K562 (cell line): Measurements from ENCODE around the genes PCDH20 and ENSG00000237378.

GRCh38 chr13:60163197-60163697, 481 bp downstream of the DIAPH3 start:
- RAMPAGE, long total RNA, result no peak
- RRBS, result 1% methylated on average over 3 of the region's 21 CpGs
PRO-cap:
- standard, result bidirectional peak, plus-strand start at chr13:60163608, minus-strand start at chr13:60163478
- CoPRO, capped RNA only, 2 experiments, result no peak in any of the 2 experiments
- CoPRO, capped and uncapped RNA, 2 experiments, result no peak in any of the 2 experiments
- CoPRO, uncapped RNA only, 2 experiments, result no peak in any of the 2 experiments
CAGE:
- cytosol, long polyA plus RNA, result no peak
- long polyA plus RNA, result no peak
- nucleolus, long total RNA, result no peak
- nucleus, long polyA plus RNA, result no peak

- RAMPAGE, long total RNA, result no peak
- RRBS, result no CpG with 5 or more reads among the region's 12 CpGs
PRO-cap:
- standard, result unidirectional peak, minus-strand start at chr13:60583279
- CoPRO, capped RNA only, 2 experiments, result no peak in any of the 2 experiments
- CoPRO, capped and uncapped RNA, 2 experiments, result no peak in any of the 2 experiments
- CoPRO, uncapped RNA only, 2 experiments, result no peak in any of the 2 experiments
CAGE:
- cytosol, long polyA plus RNA, result no peak
- long polyA plus RNA, result no peak
- nucleolus, long total RNA, result no peak
- nucleus, long polyA plus RNA, result no peak
These were observed 186.4 kb downstream of the TDRD3 start for GRCh38 chr13:60583116-60584132.

DNA sequence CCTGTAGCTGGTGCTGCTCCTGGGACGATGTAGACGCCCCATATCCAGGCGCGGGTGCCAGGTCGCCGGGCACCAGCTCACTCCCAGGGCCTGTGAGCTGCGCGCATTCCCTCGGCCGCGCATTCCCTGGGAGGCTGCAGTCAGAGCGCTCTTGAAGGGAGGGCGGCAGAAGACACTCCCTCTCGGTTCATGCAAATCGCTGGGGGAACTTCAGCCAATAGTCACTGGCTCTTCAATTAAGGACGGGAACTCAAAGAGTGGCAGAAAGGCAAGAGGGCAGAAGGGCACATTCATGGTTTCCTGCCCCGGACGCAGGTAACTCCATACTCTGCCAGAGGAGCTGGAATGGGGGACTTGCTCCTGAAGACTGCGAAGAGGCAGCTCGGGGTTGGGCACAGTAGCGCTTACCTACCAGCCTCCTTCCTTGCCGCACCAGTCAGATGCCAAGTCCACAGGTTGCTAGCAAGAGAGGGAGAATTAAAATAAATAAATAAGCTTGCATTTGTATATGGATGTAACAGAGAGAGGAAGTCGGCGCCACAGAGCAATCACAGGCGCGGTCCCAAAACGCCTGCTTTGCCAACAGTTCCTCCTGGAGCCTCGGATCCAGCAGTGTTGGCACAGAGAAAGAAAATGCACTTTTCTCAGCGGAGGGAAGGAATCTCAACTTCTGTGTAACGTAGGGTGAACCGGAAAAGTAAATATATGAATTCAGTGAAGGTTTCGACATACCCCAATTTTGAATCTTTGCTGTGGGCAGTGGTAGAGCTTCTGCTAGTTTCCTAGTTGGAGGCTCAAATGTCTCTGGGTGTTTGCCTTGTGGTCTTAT, at the start of gene PCDH20:
Gene PCDH20 (minus strand): TSS at position 814 of the 829 bp plus-strand sequence.
- RAMPAGE, long total RNA, result no peak
- RRBS, result under 1% methylated on average over 6 of the region's 32 CpGs
PRO-cap:
- standard, result no peak
- CoPRO, capped RNA only, 2 experiments, result no peak in any of the 2 experiments
- CoPRO, capped and uncapped RNA, 2 experiments, result no peak in any of the 2 experiments
- CoPRO, uncapped RNA only, 2 experiments, result no peak in any of the 2 experiments
CAGE:
- cytosol, long polyA plus RNA, result no peak
- long polyA plus RNA, result no peak
- nucleolus, long total RNA, result no peak
- nucleus, long polyA plus RNA, result no peak

GRCh38 chr13:63746434-63746862, at the start of gene ENSG00000237378:
Gene ENSG00000237378 (plus strand): TSS chr13:63746741.
- RAMPAGE, long total RNA, result no peak
- RRBS, result no CpG with 5 or more reads among the region's 3 CpGs
PRO-cap:
- standard, result no peak
- CoPRO, capped RNA only, 2 experiments, result no peak in any of the 2 experiments
- CoPRO, capped and uncapped RNA, 2 experiments, result no peak in any of the 2 experiments
- CoPRO, uncapped RNA only, 2 experiments, result no peak in any of the 2 experiments
CAGE:
- cytosol, long polyA plus RNA, result no peak
- long polyA plus RNA, result no peak
- nucleolus, long total RNA, result no peak
- nucleus, long polyA plus RNA, result no peak

GRCh38 chr13:64827548-64827747, 994.6 kb upstream of the ENSG00000285566 start:
- RAMPAGE, long total RNA, result no peak
PRO-cap:
- standard, result no peak
- CoPRO, capped RNA only, 2 experiments, result no peak in any of the 2 experiments
- CoPRO, capped and uncapped RNA, 2 experiments, result no peak in any of the 2 experiments
- CoPRO, uncapped RNA only, 2 experiments, result no peak in any of the 2 experiments
CAGE:
- cytosol, long polyA plus RNA, result no peak
- long polyA plus RNA, result no peak
- nucleolus, long total RNA, result no peak
- nucleus, long polyA plus RNA, result no peak

DNA sequence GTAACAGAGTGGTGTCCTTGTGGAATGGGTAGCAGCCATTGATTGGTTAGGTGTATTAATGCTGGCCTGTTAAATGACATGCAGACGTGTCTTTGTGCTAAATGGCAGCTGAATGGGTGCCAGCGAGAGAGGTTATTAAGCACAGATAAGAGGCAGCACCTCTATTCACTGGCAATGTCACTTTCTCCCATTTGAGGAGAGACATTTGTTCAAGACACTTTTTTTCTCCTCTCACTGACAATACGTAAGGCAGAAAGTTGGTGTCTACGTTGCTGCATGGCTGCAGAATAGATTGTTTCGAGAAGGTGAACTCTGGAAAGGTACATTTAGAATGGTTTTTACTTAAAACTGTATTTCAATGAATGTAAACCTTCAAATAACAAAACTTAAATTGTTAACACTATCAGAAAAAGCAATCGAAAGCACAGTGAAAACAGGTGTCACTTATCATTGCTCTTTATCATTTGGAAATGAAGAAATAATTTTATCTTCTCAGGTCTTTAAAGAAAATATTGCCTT, 1289.2 kb downstream of the PCDH9 start:
- RAMPAGE, long total RNA, result no peak
- RRBS, result no CpG with 5 or more reads among the region's 6 CpGs
PRO-cap:
- standard, result no peak
- CoPRO, capped RNA only, 2 experiments, result no peak in any of the 2 experiments
- CoPRO, capped and uncapped RNA, 2 experiments, result no peak in any of the 2 experiments
- CoPRO, uncapped RNA only, 2 experiments, result no peak in any of the 2 experiments
CAGE:
- cytosol, long polyA plus RNA, result no peak
- long polyA plus RNA, result no peak
- nucleolus, long total RNA, result no peak
- nucleus, long polyA plus RNA, result no peak

DNA sequence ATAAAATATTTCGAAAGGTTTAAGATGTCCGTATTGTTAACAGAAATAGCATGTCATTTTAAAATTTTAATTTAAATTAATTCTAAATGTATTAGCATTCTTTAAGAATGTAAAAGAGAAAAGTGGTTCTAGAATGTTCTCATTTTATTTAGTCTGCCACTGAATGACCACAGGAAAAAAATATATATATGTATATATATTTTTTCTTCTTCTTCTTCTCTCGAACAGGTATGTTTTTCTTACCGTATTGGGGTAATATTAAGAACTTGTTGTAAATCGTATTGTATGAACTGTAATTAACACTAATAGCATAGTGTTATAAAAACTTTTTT, 405.2 kb downstream of the PCDH9 start:
- RAMPAGE, long total RNA, result no peak
- RRBS, result no CpG with 5 or more reads among the region's 5 CpGs
PRO-cap:
- standard, result no peak
- CoPRO, capped RNA only, 2 experiments, result no peak in any of the 2 experiments
- CoPRO, capped and uncapped RNA, 2 experiments, result no peak in any of the 2 experiments
- CoPRO, uncapped RNA only, 2 experiments, result no peak in any of the 2 experiments
CAGE:
- cytosol, long polyA plus RNA, result no peak
- long polyA plus RNA, result no peak
- nucleolus, long total RNA, result no peak
- nucleus, long polyA plus RNA, result no peak

DNA sequence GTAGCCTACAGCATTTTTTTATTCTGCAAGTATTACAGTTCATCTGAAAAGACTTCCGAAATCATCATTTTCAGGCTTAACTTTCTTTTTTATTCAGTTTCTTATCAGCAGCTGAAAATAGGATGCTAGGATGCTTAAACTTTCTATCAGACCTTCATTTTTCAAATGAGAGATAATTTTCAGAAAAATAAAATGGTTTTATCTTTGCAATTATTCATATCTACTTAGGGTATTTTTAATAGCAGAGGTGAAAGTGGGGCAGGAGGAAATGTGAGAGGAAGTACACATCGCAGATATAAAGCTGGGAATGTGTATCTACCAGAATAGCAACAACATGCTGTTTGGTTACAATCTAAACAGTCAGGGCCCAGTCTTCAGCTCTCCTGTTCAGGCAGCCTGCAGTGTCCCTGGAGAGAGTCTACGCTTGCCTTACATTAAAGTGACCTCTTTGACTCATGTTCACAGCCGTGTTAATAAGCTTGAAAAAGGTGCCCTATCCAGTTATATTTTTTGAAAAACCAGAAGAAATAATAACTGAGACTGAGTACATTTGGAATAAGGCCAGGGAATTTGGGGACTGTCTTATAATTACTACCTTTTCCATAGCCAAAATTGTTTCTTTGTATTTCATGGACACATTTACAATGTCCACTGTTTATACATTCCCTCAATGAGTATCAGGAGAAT, 82.9 kb downstream of the PCDH9 start:
- RAMPAGE, long total RNA, result no peak
- RRBS, result no CpG with 5 or more reads among the region's 4 CpGs
PRO-cap:
- standard, result no peak
- CoPRO, capped RNA only, 2 experiments, result no peak in any of the 2 experiments
- CoPRO, capped and uncapped RNA, 2 experiments, result no peak in any of the 2 experiments
- CoPRO, uncapped RNA only, 2 experiments, result no peak in any of the 2 experiments
CAGE:
- cytosol, long polyA plus RNA, result no peak
- long polyA plus RNA, result no peak
- nucleolus, long total RNA, result no peak
- nucleus, long polyA plus RNA, result no peak

DNA sequence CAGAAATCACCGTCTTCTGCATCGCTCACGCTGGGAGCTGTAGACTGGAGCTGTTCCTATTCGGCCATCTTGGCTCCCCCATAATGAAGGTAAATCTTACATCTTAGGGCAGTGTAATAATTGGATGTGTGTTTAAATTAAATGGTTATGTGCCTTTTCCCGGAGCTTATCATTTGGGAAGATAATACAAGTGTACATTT, 456.0 kb upstream of the PCDH9 start:
- RAMPAGE, long total RNA, result no peak
- RRBS, result no CpG with 5 or more reads among the region's 5 CpGs
PRO-cap:
- standard, result no peak
- CoPRO, capped RNA only, 2 experiments, result no peak in any of the 2 experiments
- CoPRO, capped and uncapped RNA, 2 experiments, result no peak in any of the 2 experiments
- CoPRO, uncapped RNA only, 2 experiments, result no peak in any of the 2 experiments
CAGE:
- cytosol, long polyA plus RNA, result no peak
- long polyA plus RNA, result no peak
- nucleolus, long total RNA, result no peak
- nucleus, long polyA plus RNA, result no peak

DNA sequence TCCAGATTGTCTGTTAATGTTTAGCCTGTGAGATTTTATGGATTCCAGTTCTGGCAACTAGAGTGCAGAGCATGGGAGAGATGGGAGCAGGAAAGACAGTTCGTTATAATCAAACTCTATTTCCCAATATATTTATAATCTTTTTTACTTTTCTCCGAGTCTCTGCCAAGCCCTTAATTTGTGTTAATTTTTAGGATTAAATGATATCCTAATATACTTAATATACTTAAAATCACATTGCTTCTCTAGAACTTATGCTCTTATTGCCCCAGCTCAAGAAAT, 272.7 kb upstream of the KLHL1 start:
- RAMPAGE, long total RNA, result no peak
- RRBS, result no CpG with 5 or more reads among the region's 2 CpGs
PRO-cap:
- standard, result no peak
- CoPRO, capped RNA only, 2 experiments, result no peak in any of the 2 experiments
- CoPRO, capped and uncapped RNA, 2 experiments, result no peak in any of the 2 experiments
- CoPRO, uncapped RNA only, 2 experiments, result no peak in any of the 2 experiments
CAGE:
- cytosol, long polyA plus RNA, result no peak
- long polyA plus RNA, result no peak
- nucleolus, long total RNA, result no peak
- nucleus, long polyA plus RNA, result no peak

- RAMPAGE, long total RNA, result no peak
- RRBS, result no CpG with 5 or more reads among the region's 4 CpGs
PRO-cap:
- standard, result no peak
- CoPRO, capped RNA only, 2 experiments, result no peak in any of the 2 experiments
- CoPRO, capped and uncapped RNA, 2 experiments, result no peak in any of the 2 experiments
- CoPRO, uncapped RNA only, 2 experiments, result no peak in any of the 2 experiments
CAGE:
- cytosol, long polyA plus RNA, result no peak
- long polyA plus RNA, result no peak
- nucleolus, long total RNA, result no peak
- nucleus, long polyA plus RNA, result no peak
These were observed 391.4 kb downstream of the DACH1 start for GRCh38 chr13:71475617-71476055.

GRCh38 chr13:71488756-71489383, 378.1 kb downstream of the DACH1 start:
- RAMPAGE, long total RNA, result no peak
- RRBS, result no CpG with 5 or more reads among the region's 4 CpGs
PRO-cap:
- standard, result no peak
- CoPRO, capped RNA only, 2 experiments, result no peak in any of the 2 experiments
- CoPRO, capped and uncapped RNA, 2 experiments, result no peak in any of the 2 experiments
- CoPRO, uncapped RNA only, 2 experiments, result no peak in any of the 2 experiments
CAGE:
- cytosol, long polyA plus RNA, result no peak
- long polyA plus RNA, result no peak
- nucleolus, long total RNA, result no peak
- nucleus, long polyA plus RNA, result no peak

GRCh38 chr13:71632663-71633224, 234.3 kb downstream of the DACH1 start:
- RAMPAGE, long total RNA, result no peak
- RRBS, result no CpG with 5 or more reads among the region's 1 CpG
PRO-cap:
- standard, result no peak
- CoPRO, capped RNA only, 2 experiments, result no peak in any of the 2 experiments
- CoPRO, capped and uncapped RNA, 2 experiments, result no peak in any of the 2 experiments
- CoPRO, uncapped RNA only, 2 experiments, result no peak in any of the 2 experiments
CAGE:
- cytosol, long polyA plus RNA, result no peak
- long polyA plus RNA, result no peak
- nucleolus, long total RNA, result no peak
- nucleus, long polyA plus RNA, result no peak

- RAMPAGE, long total RNA, result no peak
- RRBS, result 7% methylated on average over 21 of the region's 66 CpGs
PRO-cap:
- standard, result no peak
- CoPRO, capped RNA only, 2 experiments, result no peak in any of the 2 experiments
- CoPRO, capped and uncapped RNA, 2 experiments, result no peak in any of the 2 experiments
- CoPRO, uncapped RNA only, 2 experiments, result no peak in any of the 2 experiments
CAGE:
- cytosol, long polyA plus RNA, result no peak
- long polyA plus RNA, result no peak
- nucleolus, long total RNA, result no peak
- nucleus, long polyA plus RNA, result no peak
These were observed 1.9 kb downstream of the DACH1 start for GRCh38 chr13:71864913-71865715.

DNA sequence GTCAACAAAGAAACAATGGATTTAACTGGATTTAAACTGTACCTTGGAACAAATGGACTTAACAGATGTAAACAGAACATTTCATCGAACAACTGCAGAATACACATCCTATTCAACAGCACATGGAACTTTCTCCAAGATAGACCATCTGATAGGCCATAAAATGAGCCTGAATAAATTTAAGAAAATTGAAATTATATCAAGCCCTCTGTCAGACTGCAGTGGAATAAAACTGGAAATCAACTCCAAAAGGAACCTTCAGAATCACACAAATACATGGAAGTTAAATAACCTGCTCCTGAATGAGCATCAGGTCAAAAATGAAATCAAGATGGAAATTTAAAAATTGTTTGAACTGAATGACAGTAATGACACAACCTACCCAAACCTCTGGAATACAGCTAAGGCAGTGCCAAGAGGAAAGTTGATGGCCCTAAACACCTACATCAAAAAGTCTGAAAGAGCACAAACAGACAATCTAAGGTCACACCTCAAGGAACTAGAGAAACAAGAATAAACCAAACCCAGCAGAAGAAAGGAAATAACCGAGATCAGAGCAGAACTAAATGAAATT, 116.1 kb downstream of the PIBF1 start:
- RAMPAGE, long total RNA, result no peak
- RRBS, result no CpG with 5 or more reads among the region's 2 CpGs
PRO-cap:
- standard, result no peak
- CoPRO, capped RNA only, 2 experiments, result no peak in any of the 2 experiments
- CoPRO, capped and uncapped RNA, 2 experiments, result no peak in any of the 2 experiments
- CoPRO, uncapped RNA only, 2 experiments, result no peak in any of the 2 experiments
CAGE:
- cytosol, long polyA plus RNA, result no peak
- long polyA plus RNA, result no peak
- nucleolus, long total RNA, result no peak
- nucleus, long polyA plus RNA, result no peak

DNA sequence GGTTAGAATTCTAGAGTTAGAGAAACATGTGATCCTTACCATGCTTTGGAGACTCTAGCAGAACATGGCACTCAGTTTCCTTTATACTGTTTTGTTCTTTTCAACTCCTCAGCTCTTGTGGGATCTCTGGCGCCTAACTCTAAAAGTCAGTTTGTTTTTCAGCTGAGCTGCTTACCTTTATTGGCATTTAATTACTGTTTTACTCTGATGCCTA, 87.5 kb upstream of the KLF5 start:
- RAMPAGE, long total RNA, result no peak
- RRBS, result no CpG with 5 or more reads among the region's 1 CpG
PRO-cap:
- standard, result no peak
- CoPRO, capped RNA only, 2 experiments, result no peak in any of the 2 experiments
- CoPRO, capped and uncapped RNA, 2 experiments, result no peak in any of the 2 experiments
- CoPRO, uncapped RNA only, 2 experiments, result no peak in any of the 2 experiments
CAGE:
- cytosol, long polyA plus RNA, result no peak
- long polyA plus RNA, result no peak
- nucleolus, long total RNA, result no peak
- nucleus, long polyA plus RNA, result no peak

DNA sequence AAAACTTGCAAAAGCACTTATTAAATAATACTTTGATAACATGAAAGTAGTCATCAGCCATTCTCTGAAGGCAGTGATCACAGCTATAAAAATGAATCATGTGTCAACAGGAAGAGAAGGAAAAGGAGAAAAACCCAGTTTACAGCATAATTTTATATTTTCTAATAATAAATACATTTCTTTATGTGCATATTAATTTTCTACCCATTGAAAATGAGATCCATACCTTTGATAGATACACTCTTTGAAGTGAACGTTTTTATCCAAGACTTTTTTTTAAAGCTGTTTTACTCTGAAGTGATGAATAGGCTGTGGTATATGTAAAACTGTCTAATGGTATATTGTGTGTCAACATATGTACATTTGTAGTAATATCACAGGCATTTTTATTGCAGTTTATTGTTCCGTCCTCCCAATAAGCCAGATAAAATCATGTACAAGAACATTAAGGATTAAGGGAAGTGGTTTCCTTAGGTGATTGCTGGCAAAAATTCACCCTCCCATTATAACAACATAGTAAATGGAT, 1.3 kb upstream of the KLF5 start:
- RAMPAGE, long total RNA, result no peak
- RRBS, result no CpG with 5 or more reads among the region's 2 CpGs
PRO-cap:
- standard, result no peak
- CoPRO, capped RNA only, 2 experiments, result no peak in any of the 2 experiments
- CoPRO, capped and uncapped RNA, 2 experiments, result no peak in any of the 2 experiments
- CoPRO, uncapped RNA only, 2 experiments, result no peak in any of the 2 experiments
CAGE:
- cytosol, long polyA plus RNA, result no peak
- long polyA plus RNA, result no peak
- nucleolus, long total RNA, result no peak
- nucleus, long polyA plus RNA, result no peak

DNA sequence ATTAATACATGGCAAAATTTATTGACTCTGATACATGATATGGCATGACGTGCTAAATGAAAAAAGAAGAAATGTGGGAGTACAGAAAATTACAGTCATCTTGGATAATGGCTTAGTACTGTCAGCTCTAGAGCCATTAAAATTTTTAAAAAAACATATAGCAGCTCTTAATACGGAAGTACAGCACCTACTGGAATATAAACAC, 4.5 kb downstream of the KLF5 start:
- RAMPAGE, long total RNA, result no peak
- RRBS, result no CpG with 5 or more reads among the region's 2 CpGs
PRO-cap:
- standard, result no peak
- CoPRO, capped RNA only, 2 experiments, result no peak in any of the 2 experiments
- CoPRO, capped and uncapped RNA, 2 experiments, result no peak in any of the 2 experiments
- CoPRO, uncapped RNA only, 2 experiments, result no peak in any of the 2 experiments
CAGE:
- cytosol, long polyA plus RNA, result no peak
- long polyA plus RNA, result no peak
- nucleolus, long total RNA, result no peak
- nucleus, long polyA plus RNA, result no peak

DNA sequence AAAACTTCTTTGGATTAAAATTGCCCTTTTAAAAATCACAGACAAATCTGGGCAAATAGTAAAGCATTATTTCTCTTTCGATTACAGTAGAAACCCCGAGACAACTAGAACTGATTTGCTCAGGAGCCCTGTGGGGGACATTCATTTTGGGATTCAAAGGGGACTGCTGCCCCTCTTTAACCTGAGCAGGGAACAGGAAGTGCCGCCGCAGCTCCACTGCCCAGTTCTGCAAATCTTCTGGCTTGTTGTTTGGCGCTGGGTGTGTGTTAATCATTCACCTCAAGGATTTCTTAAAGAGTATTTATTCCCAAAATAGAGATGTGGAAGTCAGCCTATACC, 559.4 kb downstream of the KLF5 start:
- RAMPAGE, long total RNA, result no peak
- RRBS, result no CpG with 5 or more reads among the region's 5 CpGs
PRO-cap:
- standard, result no peak
- CoPRO, capped RNA only, 2 experiments, result no peak in any of the 2 experiments
- CoPRO, capped and uncapped RNA, 2 experiments, result no peak in any of the 2 experiments
- CoPRO, uncapped RNA only, 2 experiments, result no peak in any of the 2 experiments
CAGE:
- cytosol, long polyA plus RNA, result no peak
- long polyA plus RNA, result no peak
- nucleolus, long total RNA, result no peak
- nucleus, long polyA plus RNA, result no peak

DNA sequence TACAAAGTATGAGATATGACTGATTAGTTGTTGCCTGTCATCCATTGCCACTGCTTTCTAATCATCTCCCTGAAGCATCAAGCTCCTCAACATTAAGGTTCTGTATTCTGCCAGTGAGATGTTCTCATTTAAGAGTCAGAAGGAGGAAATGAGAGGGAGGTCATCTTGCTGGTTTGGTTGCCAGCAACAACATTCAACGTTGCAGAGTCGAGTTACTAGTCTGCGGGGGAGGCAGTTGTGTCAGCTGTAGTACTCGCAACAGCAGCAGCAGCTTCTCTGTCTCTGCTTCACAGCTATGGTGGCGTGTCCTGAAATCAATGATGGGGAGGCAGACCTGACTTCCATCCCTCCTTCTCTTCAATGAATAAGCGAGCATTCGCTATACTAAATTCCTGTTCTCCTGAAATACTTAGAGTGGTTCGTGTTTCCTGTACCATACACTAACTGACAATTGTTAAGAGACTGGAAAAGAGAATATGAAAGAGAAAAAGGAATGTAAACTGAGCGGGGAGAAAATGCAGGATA, 812.2 kb downstream of the KLF5 start:
- RAMPAGE, long total RNA, result no peak
- RRBS, result no CpG with 5 or more reads among the region's 9 CpGs
PRO-cap:
- standard, result no peak
- CoPRO, capped RNA only, 2 experiments, result no peak in any of the 2 experiments
- CoPRO, capped and uncapped RNA, 2 experiments, result no peak in any of the 2 experiments
- CoPRO, uncapped RNA only, 2 experiments, result no peak in any of the 2 experiments
CAGE:
- cytosol, long polyA plus RNA, result no peak
- long polyA plus RNA, result no peak
- nucleolus, long total RNA, result no peak
- nucleus, long polyA plus RNA, result no peak